Cerebral cortex (tissue), 2 donors: ENCODE measurements around the gene FBXO5.

GRCh38 chr6:152380793-152382074 is 255.9 kb downstream of the SYNE1 start:
- PRO-cap, 2 experiments: peak in 1 of 2 experiments; most common plus-strand start chr6:152381276 (in 1); most common minus-strand start chr6:152381347 (in 1)

DNA sequence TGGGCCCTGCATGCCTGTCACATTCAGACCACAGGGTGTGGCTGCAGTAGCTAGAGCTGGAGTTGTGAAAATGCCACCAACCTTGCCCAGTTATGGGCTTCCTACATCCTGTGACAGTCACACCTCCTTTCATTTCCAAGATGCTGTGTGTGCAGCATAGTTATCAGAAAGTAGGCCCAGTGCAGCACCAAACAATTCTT is 2.3 kb downstream of the SYNE1 start:
- PRO-cap, 2 experiments: no peak in any of the 2 experiments

DNA sequence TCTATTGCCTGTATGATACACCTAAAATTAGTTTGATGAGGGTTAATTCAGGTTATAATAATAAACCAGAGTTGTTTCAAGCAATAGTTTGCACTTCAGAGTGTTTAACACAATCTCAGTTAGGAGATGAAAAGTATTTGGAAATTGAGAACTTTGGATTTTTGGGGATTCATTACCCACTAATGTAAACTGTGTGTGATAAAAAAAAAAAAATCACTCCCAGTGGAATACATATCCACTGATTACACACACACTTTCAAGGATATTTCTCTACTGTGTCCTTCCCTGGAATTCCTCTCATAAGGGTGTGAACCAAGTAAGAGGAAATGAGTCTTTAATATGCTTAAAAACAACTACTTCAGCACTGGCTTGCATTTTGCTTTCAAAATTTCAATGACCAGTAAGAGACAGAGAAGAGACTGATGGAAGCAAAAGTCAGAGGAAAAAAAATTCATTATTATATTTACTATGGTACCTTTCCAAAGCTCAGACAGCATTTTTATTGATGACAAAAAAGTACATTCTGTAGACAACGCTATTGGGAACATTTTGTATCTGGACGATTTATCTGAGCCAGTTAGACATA is 24.5 kb upstream of the MYCT1 start:
- PRO-cap, 2 experiments: no peak in any of the 2 experiments

DNA sequence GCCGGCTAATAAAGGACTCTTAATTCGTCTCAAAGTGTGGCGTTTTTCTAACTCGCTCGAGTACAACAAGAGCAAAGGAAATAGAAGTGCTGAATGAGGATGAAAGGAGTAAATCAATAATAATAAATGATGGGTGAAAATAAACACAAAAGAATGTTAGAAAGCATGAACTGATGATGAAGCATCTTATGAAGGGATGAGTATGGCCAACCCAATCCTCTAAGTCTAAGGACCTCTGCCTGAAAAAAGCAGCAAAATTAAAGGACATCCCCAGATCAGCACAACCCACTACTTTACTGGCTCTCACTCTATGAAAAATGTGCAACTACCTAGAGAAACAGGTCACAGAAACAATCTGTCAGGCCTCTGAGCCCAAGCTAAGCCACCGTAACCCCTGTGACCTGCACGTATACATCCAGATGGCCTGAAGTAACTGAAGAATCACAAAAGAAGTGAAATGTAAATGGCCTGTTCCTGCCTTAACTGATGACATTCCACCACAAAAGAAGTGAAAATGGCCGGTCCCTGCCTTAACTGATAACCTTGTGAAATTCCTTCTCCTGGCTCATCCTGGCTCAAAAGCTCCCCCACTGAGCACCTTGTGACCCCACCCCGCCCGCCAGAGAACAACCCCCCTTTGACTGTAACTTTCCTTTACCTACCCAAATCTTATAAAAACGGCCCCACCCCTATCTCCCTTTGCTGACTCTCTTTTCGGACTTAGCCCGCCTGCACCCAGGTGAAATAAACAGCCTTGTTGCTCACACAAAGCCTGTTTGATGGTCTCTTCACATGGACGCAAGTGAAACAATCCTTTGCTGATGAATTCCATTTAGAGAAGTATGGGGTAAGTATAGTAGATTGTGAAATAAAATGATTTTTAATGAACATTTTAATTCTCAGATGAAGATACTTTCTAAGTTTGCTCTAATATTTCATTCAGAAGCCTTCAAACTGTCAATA is 14.8 kb upstream of the MYCT1 start:
- PRO-cap, 2 experiments: no peak in any of the 2 experiments

GRCh38 chr6:152981946-152983185 is at the start of gene FBXO5:
FBXO5 (minus strand) TSS chr6:152983041.
- PRO-cap, 2 experiments: peak in 1 of 2 experiments; most common minus-strand start chr6:152983046 (in 1)

- PRO-cap, 2 experiments: no peak in any of the 2 experiments
Observed at GRCh38 chr6:153110990-153111502, 20.0 kb downstream of the RGS17 start.

GRCh38 chr6:153129694-153130333 is 1.3 kb downstream of the RGS17 start:
- PRO-cap, 2 experiments: peak in 1 of 2 experiments; most common plus-strand start chr6:153130154 (in 1); most common minus-strand start chr6:153130121 (in 1)

DNA sequence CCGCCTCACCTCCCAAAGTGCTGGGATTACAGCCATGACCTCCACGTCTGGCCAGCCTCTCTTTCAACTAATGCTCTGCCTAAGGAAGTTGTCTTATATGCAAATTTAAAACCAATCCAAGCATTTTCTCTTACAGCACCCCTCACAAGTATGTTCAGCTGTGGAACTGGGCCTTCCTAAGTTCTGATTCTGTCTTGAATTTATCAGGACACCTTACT is 26.1 kb downstream of the IPCEF1 start:
- PRO-cap, 2 experiments: no peak in any of the 2 experiments

GRCh38 chr6:154477697-154479152 is 32.3 kb downstream of the CNKSR3 start:
- PRO-cap, 2 experiments: peak in 1 of 2 experiments; most common plus-strand start chr6:154478551 (in 1); most common minus-strand start chr6:154478456 (in 1)

DNA sequence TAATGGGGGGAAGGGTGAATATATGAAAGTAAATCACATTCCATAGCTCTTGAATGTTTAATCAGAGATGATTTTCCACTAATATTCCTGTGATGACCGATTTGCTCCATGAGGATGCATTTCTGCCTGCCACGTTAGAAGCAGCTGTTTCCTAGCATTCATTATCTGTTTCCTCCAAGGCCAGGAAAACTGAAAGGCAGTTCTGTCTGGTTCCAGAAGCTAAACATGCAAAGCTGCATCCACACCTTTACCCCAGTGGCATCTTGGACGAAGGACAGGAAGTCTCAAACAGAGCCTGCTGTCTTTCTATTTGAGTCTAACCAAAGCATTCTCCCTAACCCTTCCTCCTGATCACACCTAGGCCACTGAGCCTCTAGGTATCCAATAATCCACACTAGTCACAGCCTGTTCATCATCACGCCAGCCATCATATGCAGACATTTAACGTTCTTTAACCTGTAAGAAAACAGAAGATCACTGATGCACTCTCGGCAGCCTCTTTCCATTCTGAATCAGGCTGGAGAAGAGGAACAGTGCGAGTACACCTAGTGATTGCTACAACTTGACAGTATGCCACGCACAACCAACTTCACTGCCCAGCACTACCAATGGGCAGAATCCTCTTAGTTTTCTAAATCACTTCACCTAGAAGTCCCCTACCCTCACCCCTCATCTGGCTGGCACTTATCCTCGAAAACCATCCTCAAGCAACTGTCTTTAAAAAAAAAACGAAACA is 27.5 kb downstream of the CNKSR3 start:
- PRO-cap, 2 experiments: no peak in any of the 2 experiments

- PRO-cap, 2 experiments: no peak in any of the 2 experiments
Observed at GRCh38 chr6:154515595-154516387, 5.3 kb upstream of the CNKSR3 start.

GRCh38 chr6:154843292-154843851 is 110.2 kb downstream of the SCAF8 start:
- PRO-cap, 2 experiments: no peak in any of the 2 experiments

- PRO-cap, 2 experiments: no peak in any of the 2 experiments
Observed at GRCh38 chr6:155078502-155078920, 83.4 kb downstream of the TIAM2 start.

DNA sequence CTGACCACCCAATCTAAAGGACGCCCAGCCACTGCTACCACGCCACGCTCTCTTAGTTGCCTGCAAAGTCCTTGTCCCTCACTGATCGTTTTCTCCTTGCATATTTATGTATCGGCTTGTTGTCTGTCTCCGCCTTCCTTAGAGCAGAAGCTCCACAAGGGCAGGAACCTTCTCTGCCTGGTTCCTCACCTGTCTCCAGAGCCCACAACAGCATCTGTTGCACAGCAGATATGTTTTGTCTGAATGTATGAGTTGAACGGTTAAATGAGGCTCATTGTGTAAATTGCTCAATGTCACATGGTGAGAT is 96.0 kb downstream of the TIAM2 start:
- PRO-cap, 2 experiments: no peak in any of the 2 experiments

GRCh38 chr6:155524224-155524617 is 68.6 kb upstream of the NOX3 start:
- PRO-cap, 2 experiments: no peak in any of the 2 experiments

- PRO-cap, 2 experiments: no peak in any of the 2 experiments
Observed at GRCh38 chr6:155694161-155694631, 238.6 kb upstream of the NOX3 start.

- PRO-cap, 2 experiments: peak in 1 of 2 experiments; most common plus-strand start chr6:155835117 (in 1)
Observed at GRCh38 chr6:155834969-155835404, 379.3 kb upstream of the NOX3 start.

- PRO-cap, 2 experiments: no peak in any of the 2 experiments
Observed at GRCh38 chr6:156422963-156423650, 354.1 kb upstream of the ARID1B start.

DNA sequence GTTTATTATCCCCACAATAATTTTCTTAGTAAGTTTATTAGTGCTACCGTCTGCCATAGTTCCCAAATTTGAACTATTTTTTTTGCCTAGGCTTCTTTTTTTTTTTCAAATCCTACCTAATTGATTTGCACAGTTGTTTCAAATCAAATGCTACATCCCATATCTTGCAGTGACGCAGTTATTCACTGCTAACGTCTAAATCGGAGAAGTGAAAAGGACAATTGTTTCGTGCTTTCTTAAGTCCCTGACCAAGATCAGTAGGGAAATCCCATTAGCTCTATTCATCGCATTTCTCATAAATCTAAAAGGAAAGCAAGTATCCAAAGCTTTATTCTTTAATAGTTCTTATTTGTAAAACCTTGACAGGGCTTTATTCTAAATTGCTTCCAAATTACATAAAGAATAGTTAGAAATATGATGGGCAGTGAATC is 3.3 kb upstream of the ARID1B start:
- PRO-cap, 2 experiments: no peak in any of the 2 experiments

GRCh38 chr6:156795769-156796354 is 18.7 kb downstream of the ARID1B start:
- PRO-cap, 2 experiments: no peak in any of the 2 experiments